Transverse colon (tissue), 4 donors: ENCODE measurements around a stretch of chr16.

- PRO-cap, result unidirectional peak, plus-strand start at chr16:73057610; bidirectional peak, plus-strand start at chr16:73057731, minus-strand start at chr16:73057680; bidirectional peak, plus-strand start at chr16:73058061, minus-strand start at chr16:73057906
- RAMPAGE, long total RNA, 4 experiments, result start-site peak on the minus strand in 1 of 4 experiments, at chr16:73057705-73057755 at its widest, 8 reads per replicate
Measured at GRCh38 chr16:73057371-73058033, 9.6 kb upstream of the ZFHX3 start.

- PRO-cap, result unidirectional peak, plus-strand start at chr16:73068746; unidirectional peak, minus-strand start at chr16:73069062; unidirectional peak, minus-strand start at chr16:73069106
- RAMPAGE, long total RNA, 4 experiments, result no peak in any of the 4 experiments
Measured at GRCh38 chr16:73068418-73069471, 20.8 kb upstream of the ZFHX3 start.

DNA sequence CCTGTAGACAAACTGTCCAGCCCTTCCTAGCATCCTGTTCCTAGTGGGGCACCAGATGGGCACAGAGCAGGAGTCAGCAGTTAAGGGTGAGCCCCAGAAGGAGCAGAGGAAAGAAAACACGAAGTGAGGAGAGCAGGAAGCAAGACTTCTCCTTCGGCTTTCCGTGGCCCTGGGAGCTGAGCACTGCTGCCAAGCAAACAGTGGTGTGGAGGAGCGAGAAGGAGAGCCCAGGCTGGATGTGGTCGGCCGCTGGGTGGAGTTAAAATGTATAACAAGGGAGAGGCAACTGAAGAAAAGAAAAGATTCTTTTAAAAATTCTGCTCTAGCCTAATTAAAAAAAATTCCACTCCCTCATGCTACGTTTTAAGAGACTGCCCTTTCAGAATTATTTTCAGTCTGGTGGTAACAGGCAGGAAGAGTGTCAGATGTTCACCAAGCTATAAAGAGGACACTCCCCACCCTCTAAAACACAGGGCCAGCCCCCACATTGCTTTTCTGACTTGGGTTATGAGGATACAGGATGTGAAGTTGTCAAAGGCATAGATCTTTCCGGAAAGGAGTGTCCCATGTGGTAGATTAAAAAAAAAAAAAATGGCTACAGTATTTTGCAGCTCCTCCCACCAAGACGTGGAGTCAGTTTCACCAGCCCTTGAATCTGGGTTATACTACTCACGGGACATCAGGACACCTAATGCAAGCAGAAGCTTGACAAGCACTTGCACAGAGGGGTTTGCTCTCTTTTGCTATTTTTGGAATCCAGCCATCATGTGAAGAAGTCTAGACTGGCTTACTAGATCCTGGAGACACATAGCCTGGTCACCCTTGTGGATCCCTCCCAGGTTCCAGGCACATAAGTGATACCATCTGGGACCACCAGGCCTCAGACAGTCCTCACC is 74.9 kb upstream of the ZFHX3 start:
- PRO-cap, result no peak
- RAMPAGE, long total RNA, 4 experiments, result no peak in any of the 4 experiments

- PRO-cap, result no peak
- RAMPAGE, long total RNA, 4 experiments, result start-site peak on the minus strand in 1 of 4 experiments, at chr16:74317660-74317712 at its widest, 31 reads per replicate
Measured at GRCh38 chr16:74317523-74317994, 20.9 kb downstream of the PSMD7 start.

DNA sequence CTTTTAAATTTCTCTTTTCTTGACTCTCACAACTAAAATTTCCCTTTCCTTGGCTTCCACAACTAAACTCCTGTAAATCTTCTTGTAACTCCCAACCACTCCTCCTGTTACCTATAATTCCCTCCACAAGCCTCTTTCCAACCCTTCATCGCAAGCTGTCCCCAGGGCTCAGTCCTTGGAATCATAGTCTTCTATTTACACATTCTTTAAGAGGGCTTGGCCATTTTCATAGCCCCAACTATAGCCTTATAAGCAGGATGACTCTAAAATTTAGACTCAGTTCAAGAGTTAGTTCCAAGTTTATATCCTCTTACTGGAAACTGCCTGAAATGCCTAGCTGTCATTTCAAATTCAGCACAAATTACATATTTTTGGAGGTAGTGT is 23.9 kb downstream of the GLG1 start:
- PRO-cap, result no peak
- RAMPAGE, long total RNA, 4 experiments, result start-site peak on the minus strand in 1 of 4 experiments, centred at position 241 of the sequence, 14 reads per replicate

- PRO-cap, result no peak
- RAMPAGE, long total RNA, 4 experiments, result no peak in any of the 4 experiments
Measured at GRCh38 chr16:74621995-74622797, 15.3 kb upstream of the GLG1 start.

- PRO-cap, result no peak
- RAMPAGE, long total RNA, 4 experiments, result no peak in any of the 4 experiments
Measured at GRCh38 chr16:74734008-74734920, 33.6 kb upstream of the MLKL start.

DNA sequence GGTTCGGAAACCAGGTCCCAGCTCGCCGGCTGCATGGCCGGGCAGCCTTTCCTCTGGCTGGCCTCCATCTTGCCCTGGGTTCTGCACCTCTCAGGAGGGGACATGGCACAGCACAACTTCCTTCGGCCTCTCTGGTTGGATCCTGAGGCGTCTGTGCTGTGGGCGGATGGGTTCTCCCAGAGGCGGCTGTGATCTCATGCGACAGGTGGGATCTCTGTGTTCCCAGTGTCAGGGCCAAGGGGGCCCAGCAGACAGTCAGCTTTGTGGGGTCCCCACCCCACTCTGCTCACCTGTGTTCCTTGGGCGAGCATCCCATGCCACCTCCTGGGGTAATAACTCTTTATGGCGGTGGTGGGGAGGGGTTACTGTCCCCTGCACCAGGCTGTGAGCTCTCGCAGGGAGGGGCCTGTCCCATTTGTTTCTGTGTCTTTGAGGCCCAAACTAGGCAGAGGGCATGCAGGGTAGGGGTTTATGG is 35.8 kb downstream of the FA2H start:
- PRO-cap, result no peak
- RAMPAGE, long total RNA, 4 experiments, result no peak in any of the 4 experiments

DNA sequence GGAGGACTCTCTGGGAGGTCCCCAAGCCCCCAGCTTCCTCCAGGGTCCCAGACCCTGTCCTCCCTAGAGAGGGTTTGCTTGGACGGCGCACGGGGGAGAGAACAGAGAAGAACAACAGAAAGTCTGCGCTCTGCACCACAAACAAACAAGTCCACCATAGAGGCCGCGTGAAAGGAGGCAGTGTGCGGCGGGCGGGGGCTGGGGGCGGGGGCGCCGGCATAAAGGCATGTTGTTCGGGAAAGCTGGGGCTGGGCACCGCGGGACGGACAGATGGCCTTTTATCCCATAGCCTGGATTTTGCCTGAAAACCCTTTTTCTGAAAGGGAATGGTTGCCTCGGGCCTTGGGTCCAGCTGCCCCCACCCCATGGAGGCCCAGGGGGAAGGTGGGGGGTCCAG is 26.0 kb downstream of the FA2H start:
- PRO-cap, result no peak
- RAMPAGE, long total RNA, 4 experiments, result no peak in any of the 4 experiments

DNA sequence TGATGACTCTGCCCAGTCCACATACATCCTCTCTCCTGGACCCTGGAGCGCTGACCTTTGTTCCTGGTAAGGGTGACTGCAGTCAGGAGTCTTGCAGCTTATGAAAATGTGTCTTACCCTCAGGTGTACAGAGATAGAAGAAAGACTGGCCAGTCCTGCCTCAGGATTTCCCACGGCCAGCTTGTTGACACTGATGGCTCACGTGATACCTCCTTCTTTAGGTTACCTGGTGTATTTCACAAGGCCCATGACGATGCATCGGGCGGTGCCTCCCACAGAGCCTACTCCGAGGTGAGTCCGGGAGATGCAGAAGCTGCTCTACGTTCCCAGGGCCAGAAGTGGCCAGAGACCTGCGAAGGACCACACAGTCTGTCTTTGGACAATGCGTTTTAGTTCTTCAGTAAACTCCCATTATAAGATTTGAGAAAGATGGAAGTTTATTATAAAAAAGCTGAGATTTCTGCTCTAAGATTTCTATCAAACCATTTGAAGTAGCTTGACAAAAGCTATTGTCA is 69.0 kb upstream of the FA2H start:
- PRO-cap, result no peak
- RAMPAGE, long total RNA, 4 experiments, result no peak in any of the 4 experiments

DNA sequence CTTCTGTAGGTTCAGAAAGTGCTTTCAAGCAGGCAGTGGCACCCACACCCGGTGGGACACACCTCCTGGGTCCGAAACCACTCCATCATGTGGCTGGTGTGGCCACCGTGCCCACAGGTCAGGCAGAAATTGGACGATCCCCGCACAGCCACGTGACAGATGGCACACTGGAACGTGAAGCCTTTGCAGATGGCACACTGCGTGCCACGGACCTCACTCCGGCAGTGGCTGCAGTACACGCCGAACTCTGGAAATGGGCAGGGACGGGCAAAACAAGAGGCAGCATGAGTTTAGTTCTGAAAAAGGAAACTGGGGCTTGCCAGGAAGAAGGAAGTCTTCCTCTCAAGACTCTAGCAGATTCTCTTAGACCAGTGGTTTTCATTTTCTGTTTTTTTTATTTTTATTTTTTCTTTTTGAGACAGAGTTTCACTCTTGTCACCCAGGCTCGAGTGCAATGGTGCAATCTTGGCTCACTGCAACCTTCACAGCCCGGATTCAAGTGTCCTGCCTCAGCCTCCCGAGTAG is 99.6 kb upstream of the FA2H start:
- PRO-cap, result no peak
- RAMPAGE, long total RNA, 4 experiments, result start-site peak on the minus strand in 1 of 4 experiments, centred at position 90 of the sequence, 26 reads per replicate

DNA sequence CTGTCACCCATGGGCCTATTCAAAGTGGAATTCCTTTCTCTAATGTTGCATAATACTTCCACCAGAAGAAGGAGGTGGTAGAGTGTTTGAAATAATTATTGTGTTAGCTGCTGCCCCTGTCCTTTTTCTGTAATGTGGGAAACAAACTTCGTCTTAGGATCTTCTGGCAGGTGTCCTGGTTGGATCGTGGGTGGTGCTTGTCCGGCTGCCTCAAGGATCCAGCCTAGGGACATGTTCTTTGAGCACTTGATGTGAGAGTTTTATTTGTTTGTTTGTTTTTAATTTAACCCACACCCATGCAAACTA is 46.0 kb downstream of the ZNRF1 start:
- PRO-cap, result no peak
- RAMPAGE, long total RNA, 4 experiments, result no peak in any of the 4 experiments

- PRO-cap, result bidirectional peak, plus-strand start at chr16:75065701, minus-strand start at chr16:75065614
- RAMPAGE, long total RNA, 4 experiments, result no peak in any of the 4 experiments
Measured at GRCh38 chr16:75065472-75066076, 51.0 kb downstream of the LDHD start.

- PRO-cap, result bidirectional peak, plus-strand start at chr16:75254659, minus-strand start at chr16:75254676
- RAMPAGE, long total RNA, 4 experiments, result start-site peak on the minus strand in 1 of 4 experiments, at chr16:75254391-75255193 at its widest, 6 reads per replicate
Measured at GRCh38 chr16:75254274-75254932, 3.0 kb upstream of the BCAR1 start.

GRCh38 chr16:75267607-75268456 is 16.4 kb upstream of the BCAR1 start:
- PRO-cap, result bidirectional peak, plus-strand start at chr16:75268114, minus-strand start at chr16:75268041
- RAMPAGE, long total RNA, 4 experiments, result start-site peak on the minus strand in 1 of 4 experiments, at chr16:75267584-75268015 at its widest, 11 reads per replicate

- PRO-cap, result no peak
- RAMPAGE, long total RNA, 4 experiments, result no peak in any of the 4 experiments
Measured at GRCh38 chr16:75269724-75269957, 18.2 kb upstream of the BCAR1 start.

DNA sequence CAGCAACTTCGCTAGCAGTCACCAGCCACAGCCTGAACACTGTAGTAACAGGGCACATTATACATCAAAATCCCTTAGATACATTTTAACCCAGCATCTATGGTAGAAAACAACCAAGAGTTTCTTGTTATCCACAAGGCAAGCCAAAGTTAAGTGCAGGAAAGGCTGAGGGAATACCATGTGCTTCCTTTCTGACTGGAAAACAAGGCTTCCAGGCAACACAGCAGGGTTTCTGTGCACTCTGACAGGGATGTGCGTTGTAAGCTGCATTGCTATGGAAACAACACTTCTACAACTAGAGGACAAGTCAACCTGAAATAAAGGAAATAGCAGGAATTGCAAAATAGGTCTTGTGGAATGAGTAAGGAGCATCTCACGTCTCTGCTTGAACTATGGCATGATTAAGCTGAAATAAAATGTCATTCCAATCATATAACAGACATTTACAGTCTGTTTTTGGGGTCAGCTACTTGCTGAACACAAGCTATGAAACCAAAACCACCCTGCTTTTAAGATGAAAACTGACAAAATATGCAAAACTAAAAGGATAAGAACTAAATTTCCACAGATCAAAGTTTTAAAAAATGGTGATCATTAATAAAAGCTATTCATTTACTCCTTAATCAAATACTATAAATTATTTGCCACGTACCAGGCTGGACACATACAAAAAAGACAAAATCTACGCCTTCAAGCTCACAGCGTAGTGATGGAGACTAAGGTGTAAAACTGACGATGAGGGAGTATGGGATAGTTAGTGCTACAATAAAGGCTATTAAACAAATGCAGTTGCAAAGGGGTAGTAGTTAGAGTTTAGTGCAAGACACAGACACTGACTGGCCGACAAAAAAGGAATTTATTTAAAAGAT is 55.2 kb downstream of the CFDP1 start:
- PRO-cap, result no peak
- RAMPAGE, long total RNA, 4 experiments, result no peak in any of the 4 experiments

- PRO-cap, result no peak
- RAMPAGE, long total RNA, 4 experiments, result no peak in any of the 4 experiments
Measured at GRCh38 chr16:75445274-75445607, 11.9 kb upstream of the CFDP1 start.

DNA sequence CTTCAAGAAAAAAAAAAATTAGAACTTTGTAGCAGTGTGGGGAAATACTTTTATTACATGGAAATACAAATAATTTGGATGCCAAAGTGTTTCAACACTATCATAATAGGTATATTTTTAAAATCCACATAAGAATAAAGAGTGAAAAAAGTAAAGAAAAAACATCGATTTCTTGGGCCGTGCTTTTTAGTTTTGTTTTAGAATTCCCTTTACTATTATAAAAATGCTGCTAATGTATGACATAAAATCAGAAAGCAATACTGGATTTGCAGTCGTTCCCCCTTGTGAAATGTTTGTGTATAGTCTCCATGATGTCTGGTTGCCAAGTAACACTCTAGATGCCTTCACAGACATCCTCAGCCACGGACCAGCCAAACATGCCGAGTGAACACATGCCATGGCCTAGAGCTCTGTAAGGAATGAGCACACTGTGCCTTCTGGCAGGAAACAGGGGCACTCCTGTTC is 6.5 kb upstream of the CHST6 start:
- PRO-cap, result no peak
- RAMPAGE, long total RNA, 4 experiments, result no peak in any of the 4 experiments

- PRO-cap, result no peak
- RAMPAGE, long total RNA, 4 experiments, result no peak in any of the 4 experiments
Measured at GRCh38 chr16:75552784-75553437, 3.1 kb downstream of the TMEM231 start.